Heart right ventricle (tissue), 2 donors: ENCODE results near the genes PIAS1 and FEM1B.

- PRO-cap, 2 experiments = no peak in any of the 2 experiments
These were observed 40.0 kb downstream of the SMAD3 start for GRCh38 chr15:67104978-67106140.

DNA sequence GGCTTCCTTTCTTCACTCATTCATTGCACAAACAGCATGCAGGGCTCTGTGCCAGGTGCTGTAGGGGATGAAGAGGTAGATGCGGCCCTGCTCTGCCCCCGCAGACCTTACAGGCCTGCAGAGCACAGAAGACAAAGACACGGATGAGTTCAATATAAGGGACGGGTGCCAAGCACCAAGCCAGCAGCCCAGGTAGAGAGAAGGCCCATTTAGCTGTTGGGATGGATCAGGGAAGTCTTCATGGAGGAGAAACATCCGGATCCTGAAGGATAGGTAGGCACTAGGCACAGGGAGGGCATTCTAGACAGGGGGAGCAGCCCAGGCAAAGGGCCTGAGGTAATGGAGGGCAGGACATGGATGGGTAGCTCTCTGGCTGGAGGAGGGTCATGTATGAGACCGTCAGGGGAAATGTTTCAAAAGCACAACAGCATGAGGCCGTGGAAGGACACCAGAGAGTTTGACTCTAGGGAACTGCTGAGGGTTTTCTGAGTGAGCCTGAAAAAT lies 69.3 kb downstream of the AAGAB start:
- PRO-cap, 2 experiments = no peak in any of the 2 experiments

DNA sequence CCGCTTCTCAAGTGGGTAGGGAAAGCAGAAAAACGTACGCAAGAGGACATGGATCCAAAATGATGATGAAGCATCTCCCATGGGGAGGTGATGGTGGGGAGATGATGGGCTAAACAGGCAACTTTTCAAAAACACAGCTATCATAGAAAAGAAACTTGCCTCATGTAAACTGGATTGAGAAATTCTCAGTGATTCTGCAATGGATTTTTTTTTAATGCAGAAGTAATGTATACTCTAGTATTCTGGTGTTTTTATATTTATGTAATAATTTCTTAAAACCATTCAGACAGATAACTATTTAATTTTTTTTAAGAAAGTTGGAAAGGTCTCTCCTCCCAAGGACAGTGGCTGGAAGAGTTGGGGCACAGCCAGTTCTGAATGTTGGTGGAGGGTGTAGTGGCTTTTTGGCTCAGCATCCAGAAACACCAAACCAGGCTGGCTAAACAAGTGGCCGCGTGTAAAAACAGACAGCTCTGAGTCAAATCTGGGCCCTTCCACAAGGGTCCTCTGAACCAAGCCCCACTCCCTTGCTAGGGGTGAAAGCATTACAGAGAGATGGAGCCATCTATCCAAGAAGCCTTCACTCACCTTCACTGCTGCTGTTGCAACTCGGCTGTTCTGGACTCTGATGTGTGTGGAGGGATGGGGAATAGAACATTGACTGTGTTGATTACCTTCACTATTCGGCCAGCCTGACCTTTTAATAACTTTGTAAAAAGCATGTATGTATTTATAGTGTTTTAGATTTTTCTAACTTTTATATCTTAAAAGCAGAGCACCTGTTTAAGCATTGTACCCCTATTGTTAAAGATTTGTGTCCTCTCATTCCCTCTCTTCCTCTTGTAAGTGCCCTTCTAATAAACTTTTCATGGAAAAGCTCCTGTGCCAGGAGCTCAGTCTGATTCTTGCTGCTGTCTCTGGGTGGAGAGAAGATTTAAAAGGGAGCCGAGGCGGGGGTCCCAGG lies 59.9 kb downstream of the AAGAB start:
- PRO-cap, 2 experiments = no peak in any of the 2 experiments

- PRO-cap, 2 experiments = no peak in any of the 2 experiments
These were observed 289 bp upstream of the MAP2K5 start for GRCh38 chr15:67542327-67542501.

DNA sequence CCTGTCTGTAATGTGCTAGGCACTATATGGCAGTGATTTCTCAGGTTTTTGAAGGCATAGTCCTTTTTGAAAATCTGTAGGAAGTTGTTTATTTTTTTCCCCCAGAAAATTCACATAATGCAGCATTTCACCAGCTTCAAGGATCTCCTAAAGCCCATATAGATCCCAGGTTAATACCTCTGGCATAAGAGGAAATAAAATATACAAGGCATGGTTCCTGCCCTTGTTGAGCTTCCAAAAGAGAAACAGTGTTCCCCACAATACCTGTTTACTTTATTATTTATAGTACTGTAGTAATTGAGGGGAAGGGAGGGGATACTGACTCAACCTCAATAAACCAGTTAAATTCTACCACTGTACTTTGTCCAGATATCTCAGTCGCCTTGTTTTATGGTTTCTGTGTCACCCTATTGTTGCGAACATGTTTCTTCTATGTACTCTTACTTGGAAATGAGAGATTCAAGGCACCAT lies 28.6 kb downstream of the MAP2K5 start:
- PRO-cap, 2 experiments = no peak in any of the 2 experiments

DNA sequence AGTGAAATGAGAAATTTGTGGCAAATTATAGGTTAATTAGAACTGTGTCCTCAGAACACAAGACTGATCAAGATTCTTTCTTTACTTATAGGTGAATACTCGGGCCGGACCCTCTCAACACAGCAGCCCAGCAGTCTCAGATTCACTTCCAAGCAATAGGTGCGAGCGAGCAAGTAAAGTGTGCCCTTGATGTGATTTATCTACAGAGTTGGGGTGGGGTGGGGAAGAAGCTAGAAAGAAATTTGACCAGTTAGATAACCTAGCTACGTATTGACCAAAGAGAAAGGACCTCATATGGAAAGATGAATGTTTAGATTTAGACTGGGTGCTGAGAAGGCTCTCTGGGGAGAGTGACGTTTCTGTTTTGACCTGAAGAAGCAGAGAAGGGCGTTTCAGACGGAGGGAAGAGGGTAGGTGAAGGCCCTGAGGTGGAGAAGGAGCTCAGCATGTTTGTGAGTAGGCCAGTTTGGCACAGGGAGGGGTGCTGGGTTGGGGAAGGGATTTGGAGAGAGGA lies 44.3 kb downstream of the MAP2K5 start:
- PRO-cap, 2 experiments = no peak in any of the 2 experiments

GRCh38 chr15:67642098-67642902 lies 99.8 kb downstream of the MAP2K5 start:
- PRO-cap, 2 experiments = no peak in any of the 2 experiments

- PRO-cap, 2 experiments = no peak in any of the 2 experiments
These were observed 138.1 kb downstream of the MAP2K5 start for GRCh38 chr15:67680475-67681102.

GRCh38 chr15:67851307-67851738 lies 26.0 kb downstream of the SKOR1 start:
- PRO-cap, 2 experiments = no peak in any of the 2 experiments

GRCh38 chr15:67943709-67944592 lies 110.2 kb upstream of the PIAS1 start:
- PRO-cap, 2 experiments = peak in 2 of 2 experiments; most common plus-strand start chr15:67944166 (in 2); most common minus-strand start chr15:67944052 (in 1)

DNA sequence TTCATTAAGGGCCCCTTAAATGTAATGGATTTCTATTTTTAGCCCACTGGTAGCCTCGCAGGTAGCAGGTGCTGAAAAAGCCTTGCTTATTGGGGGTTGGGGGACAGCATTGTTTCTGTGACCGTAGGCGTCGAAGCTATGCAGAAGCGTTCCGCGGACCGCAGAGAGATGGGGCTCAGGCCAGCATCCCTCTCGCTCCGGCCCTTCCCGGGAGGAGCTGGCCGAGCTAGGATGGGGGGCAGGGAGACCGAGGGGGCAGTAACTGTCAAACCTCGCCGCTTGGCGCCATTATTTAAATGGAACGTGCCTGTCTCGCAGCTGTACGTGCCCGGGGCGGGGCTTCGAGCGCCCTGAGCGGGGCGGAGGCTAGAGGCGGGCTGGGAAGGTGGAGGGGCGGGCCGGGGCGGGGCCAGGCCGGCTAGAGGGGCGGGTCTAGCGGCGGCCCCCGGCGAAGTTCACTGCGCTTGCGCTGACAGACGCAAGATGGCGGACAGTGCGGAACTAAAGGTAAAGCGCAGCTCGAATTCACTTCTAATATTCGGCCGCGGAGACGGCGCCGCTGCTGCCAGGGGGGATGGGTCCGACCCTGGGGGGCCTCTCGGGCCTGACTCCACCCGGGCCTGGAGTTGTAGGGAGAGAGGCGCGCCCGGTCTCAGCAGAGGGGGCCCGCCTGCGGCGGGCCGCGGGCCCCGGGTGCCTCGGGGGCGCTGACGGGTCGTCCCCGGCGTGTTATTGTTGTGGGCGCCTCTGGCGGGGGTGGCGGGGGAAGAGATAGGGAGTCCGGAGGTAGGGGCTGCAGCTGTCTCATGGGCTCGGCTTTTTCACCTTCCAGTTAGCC lies at the start of gene PIAS1:
PIAS1 (plus strand) TSS at position 472 of the 838 bp plus-strand sequence.
- PRO-cap, 2 experiments = peak in 2 of 2 experiments; most common plus-strand start position 472 of the sequence (in 2); most common minus-strand start position 219 of the sequence (in 1)

GRCh38 chr15:68081813-68082634 lies 27.9 kb downstream of the PIAS1 start:
- PRO-cap, 2 experiments = no peak in any of the 2 experiments

- PRO-cap, 2 experiments = no peak in any of the 2 experiments
These were observed 2.3 kb upstream of the FEM1B start for GRCh38 chr15:68275029-68275875.

GRCh38 chr15:68277726-68278786 lies at the start of gene FEM1B:
Gene FEM1B, plus strand, starts transcription at chr15:68277745.
- PRO-cap, 2 experiments = peak in 2 of 2 experiments; most common plus-strand start chr15:68277791 (in 2); most common minus-strand start chr15:68278585 (in 1)

DNA sequence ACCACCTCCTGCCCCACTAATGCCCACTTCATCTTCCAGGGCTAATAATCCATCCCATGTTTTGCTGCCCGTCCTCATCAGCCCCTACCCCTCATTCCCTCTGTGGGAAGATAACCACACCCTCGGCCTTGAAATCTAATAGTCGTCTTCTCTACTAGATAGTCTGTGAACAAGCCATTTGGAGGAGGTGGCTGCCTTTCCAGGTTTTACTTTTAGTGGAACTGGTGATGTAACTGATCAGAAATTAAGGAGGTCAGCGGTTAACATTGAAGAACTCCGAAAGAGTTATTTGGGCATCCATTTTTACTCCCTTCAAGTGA lies 1.2 kb downstream of the FEM1B start:
- PRO-cap, 2 experiments = no peak in any of the 2 experiments

GRCh38 chr15:68599619-68600170 lies 20.9 kb downstream of the CORO2B start:
- PRO-cap, 2 experiments = no peak in any of the 2 experiments

GRCh38 chr15:68631492-68632232 lies 52.9 kb downstream of the CORO2B start:
- PRO-cap, 2 experiments = no peak in any of the 2 experiments

DNA sequence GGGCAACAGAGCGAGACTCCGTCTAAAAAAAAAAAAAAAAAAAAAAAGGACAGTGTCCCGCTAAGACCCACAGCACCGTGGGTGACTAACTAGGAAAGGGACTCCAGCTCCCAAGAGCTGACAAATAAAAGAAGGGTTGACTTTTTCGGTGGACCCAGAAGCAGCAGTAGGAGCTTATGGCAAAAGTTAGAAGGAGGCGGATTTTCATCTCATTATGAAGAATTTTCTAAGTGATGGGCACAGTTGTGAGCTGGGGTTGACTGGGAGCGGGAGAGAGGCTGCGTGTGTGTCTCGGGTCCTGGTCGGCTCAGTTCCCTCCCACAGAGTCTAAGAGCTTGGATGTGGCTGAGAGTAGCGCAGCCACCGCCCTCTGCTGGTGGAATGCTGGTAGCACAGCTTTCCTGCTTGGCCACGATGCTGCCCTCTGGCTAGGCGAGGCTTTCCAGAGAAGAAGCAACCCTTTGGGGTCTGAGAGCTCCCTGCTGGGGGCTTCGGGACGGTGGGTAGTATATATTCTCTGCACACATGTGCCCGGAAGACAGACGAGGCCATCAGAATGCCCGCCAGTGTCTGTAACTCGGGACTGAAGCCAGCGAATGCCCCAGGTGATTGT lies 95.1 kb downstream of the CORO2B start:
- PRO-cap, 2 experiments = no peak in any of the 2 experiments

- PRO-cap, 2 experiments = no peak in any of the 2 experiments
These were observed 89.8 kb downstream of the ANP32A start for GRCh38 chr15:68730640-68731540.

- PRO-cap, 2 experiments = no peak in any of the 2 experiments
These were observed 38.9 kb downstream of the ANP32A start for GRCh38 chr15:68781631-68782301.